ENCODE results near the genes ZNF90, ZNF729 and ZNF681.

GRCh38 chr19:19372904-19373418 lies 32.5 kb upstream of the GATAD2A start:
- PRO-cap, 3 experiments, result peak in 2 of 3 experiments; most common plus-strand start chr19:19373272 (in 2); most common minus-strand start chr19:19373082 (in 1)
- RAMPAGE, long total RNA, 4 experiments, result no peak in any of the 4 experiments
- RRBS, result no CpG with 5 or more reads among the region's 6 CpGs

GRCh38 chr19:19409622-19409983 lies 4.1 kb downstream of the GATAD2A start:
- PRO-cap, 3 experiments, result no peak in any of the 3 experiments
- RAMPAGE, long total RNA, 4 experiments, result no peak in any of the 4 experiments
- RRBS, result no CpG with 5 or more reads among the region's 7 CpGs

DNA sequence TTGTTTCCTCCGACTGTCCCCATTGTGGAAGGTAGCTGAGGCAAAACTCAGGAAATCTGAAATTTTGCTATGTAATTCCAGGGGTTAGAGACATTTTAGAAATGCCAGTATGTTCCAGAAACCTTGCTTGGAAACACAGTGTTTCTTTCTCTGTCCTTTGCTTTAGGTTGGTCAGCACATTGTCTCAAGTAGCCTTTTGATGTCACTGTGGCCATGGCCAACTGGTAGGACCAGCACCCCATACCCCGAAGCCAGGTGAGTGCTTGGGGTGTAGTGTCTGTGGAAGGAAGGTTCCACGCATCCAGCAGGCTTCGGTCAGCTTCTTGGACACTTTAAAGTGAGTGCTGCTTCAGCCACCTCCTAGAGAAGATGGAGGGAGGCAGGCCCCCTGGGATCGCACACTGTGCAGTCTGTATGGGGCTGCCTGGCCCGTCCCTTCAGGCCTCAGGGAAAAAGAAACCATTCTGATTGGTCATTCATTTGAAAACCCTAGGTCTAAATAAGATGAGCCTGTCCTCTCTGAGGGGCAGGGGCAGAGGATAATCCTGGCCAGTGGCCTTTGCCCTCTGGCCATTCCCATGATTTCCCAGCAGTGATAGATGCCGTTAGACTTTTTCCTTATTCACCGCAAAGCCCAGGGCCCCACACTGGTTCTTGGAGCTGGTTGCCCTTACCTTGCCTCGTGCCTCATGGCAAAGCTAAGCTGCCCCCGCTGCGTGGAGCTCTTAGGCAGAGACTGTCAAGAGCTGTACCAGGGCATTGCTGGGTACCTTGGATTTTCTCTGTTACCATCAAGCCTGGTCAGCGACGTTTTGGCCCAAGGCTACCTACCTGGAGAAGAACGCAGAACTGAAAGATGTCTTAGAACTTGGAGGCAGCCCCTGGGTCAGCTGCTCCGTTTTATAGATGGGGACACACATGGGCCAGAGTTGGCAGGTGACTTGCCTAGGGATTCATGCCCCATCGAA lies 30.8 kb downstream of the GATAD2A start:
- PRO-cap, 3 experiments, result no peak in any of the 3 experiments
- RAMPAGE, long total RNA, 4 experiments, result no peak in any of the 4 experiments
- RRBS, result no CpG with 5 or more reads among the region's 16 CpGs

DNA sequence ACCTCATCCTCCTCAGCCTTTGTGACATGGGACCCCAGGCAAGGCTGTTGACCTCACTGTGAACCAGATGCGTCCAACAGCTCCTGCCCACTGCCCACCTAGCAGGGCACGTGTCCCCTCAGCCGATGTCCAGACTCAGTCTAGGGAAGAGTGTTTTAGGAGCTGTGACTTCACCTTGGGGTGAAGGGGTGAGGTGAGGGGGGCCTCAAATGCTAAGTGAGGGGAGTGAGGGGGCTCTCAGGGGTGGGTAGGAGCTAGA lies 778 bp downstream of the YJEFN3 start:
- PRO-cap, 3 experiments, result no peak in any of the 3 experiments
- RAMPAGE, long total RNA, 4 experiments, result no peak in any of the 4 experiments
- RRBS, result no CpG with 5 or more reads among the region's 3 CpGs

DNA sequence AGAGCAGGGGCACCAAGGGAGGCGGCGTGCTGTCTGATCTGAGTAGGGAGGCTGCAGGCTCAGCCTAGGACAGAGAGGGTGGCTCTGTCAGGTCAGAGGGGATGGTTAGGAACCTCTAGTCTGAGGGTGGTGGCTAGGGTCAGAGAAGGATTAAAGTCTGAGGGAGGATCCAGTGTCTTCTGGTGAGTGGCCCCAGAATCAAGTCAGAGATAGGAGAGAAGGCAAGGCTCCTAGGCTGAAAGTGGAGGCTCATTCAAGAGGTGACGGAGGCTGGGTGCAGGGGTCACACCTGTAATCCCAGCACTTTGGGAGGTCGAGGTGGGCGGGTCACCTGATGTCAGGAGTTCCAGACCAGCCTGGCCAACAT lies 1.9 kb upstream of the CILP2 start:
- PRO-cap, 3 experiments, result no peak in any of the 3 experiments
- RAMPAGE, long total RNA, 4 experiments, result no peak in any of the 4 experiments
- RRBS, result no CpG with 5 or more reads among the region's 5 CpGs

DNA sequence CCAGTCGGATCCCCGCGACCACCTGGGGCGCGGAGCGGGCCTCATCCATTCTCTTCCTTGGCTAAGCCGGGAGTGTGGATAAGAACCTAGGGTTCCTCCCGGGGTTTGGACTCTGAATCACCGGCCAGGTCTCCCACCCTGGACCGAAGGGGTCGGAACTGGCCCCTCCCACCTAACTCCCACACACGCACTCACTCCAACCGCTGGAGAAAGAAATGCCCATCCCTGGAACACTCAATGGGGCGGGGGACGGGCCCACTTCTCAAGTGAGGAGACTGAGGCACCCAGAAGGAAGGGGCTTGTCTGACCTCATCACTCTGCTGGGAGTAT lies 445 bp downstream of the CILP2 start:
- PRO-cap, 3 experiments, result no peak in any of the 3 experiments
- RAMPAGE, long total RNA, 4 experiments, result no peak in any of the 4 experiments
- RRBS, result 7% methylated on average over 4 of the region's 15 CpGs

GRCh38 chr19:19629972-19631035 lies 2.3 kb upstream of the LPAR2 start:
- PRO-cap, 3 experiments, result no peak in any of the 3 experiments
- RAMPAGE, long total RNA, 4 experiments, result start-site peak on the minus strand in 1 of 4 experiments, at chr19:19630153-19630313 at its widest, 13 reads per replicate
- RRBS, result 97% methylated on average over 4 of the region's 22 CpGs

DNA sequence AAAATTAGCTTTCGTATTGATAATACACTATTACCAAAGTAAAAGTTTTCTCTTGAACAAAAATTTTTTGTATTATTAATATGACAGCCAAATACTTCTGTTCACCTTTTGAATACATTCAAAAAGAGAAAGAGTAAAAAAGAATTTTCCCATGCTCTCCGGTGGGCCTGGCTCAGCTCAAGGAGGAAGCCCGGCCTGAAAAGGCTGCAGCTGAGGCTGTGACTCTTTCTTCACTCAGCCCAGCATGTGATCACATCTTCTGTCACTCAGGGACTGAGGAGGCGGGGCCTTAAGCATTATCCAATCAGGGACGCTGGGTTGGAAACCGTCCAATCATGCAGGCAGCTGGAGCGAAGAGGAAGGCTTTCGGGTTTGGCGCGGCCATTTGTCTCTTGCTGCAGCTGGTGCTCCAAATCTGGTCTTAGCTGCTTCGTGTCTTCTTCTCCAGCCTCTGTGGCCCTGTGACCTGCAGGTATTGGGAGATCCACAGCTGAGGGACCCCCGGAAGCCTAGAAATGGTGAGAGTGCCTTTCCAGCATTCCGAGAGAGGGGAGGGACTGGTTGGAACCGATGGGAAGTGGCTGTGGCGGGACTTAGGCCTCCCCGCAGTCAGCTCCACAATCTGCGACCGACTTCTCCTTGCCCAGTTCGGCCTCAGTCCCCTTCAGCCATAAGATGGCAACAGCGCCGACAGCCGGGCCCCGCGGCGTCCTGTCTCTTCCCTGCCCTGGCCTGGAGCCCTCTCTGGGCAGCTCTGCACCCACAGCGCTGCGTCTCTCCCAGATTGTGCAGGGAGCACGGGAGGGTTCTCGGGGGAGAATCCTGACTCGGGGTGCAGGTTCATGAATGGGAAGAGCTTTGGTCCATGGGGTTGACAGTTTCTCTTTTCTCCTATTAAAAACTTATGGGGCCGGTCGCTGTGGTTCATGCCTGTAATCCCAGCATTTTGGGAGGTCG lies at the start of gene ZNF90:
TSS of gene ZNF90 (plus strand) at position 383 of the 957 bp plus-strand sequence.
- PRO-cap, 3 experiments, result peak in 2 of 3 experiments; most common plus-strand start position 332 of the sequence (in 1)
- RAMPAGE, long total RNA, 4 experiments, result start-site peak on the plus strand in 3 of 4 experiments, centred at positions 374 to 376 of the sequence, 10 to 15 reads per replicate
- RRBS, result no CpG with 5 or more reads among the region's 33 CpGs

- PRO-cap, 3 experiments, result no peak in any of the 3 experiments
- RAMPAGE, long total RNA, 4 experiments, result no peak in any of the 4 experiments
- RRBS, result no CpG with 5 or more reads among the region's 10 CpGs
These were observed 4.9 kb downstream of the ZNF90 start for GRCh38 chr19:20082436-20083278.

DNA sequence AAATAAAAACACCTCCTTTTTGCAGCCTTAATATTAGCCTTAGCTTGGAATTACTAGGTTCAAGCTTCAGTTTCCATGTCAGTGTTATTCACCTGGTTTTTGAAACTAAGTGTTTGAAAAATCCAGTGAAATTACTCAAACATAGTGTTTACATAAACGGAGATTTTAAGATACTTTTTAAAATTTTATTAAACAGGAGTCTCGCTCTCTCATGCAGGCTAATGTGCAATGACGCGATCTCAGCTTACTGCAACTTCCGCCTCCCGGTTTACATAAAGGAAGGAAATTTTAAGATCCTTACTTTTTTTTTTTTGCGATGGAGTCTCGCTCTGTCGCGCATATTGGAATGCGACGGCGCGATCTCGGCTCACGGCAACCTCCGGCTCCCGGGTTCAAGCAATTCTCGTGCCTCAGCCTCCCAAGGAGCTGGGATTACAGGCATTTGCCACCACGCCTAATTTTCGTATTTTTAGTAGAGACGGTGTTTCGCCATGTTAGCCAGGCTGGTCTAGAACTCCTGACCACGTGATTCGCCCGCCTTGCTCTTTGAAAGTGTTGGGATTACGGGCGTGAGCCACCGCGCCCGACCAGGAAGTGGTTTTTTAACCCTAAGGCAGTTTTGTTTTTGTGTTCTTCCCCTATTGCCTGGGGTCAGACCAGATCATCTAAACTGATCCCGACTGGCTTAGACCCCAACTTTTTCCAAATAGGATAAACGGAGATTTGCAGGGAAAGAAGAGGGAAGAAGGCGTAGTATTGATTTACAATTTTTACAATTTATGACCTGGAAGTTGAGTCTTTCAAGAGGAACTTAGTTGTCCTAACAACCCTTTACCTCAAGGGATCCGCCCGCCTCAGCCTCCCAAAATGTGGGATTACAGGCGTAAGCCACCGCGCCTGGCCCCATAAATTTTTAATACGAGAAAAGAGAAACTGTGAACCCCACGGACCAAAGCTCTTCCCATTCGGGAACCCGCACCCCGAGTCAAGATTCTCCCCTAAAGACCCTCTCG lies 142.1 kb downstream of the ZNF737 start:
- PRO-cap, 3 experiments, result peak in 1 of 3 experiments; most common plus-strand start position 339 of the sequence (in 1); most common minus-strand start position 274 of the sequence (in 1)
- RAMPAGE, long total RNA, 4 experiments, result start-site peak on the minus strand in 3 of 4 experiments, centred at positions 501 to 503 of the sequence, 24 to 37 reads per replicate
- RRBS, result no CpG with 5 or more reads among the region's 45 CpGs

GRCh38 chr19:20472747-20473157 lies 92.8 kb downstream of the ZNF737 start:
- PRO-cap, 3 experiments, result no peak in any of the 3 experiments
- RAMPAGE, long total RNA, 4 experiments, result no peak in any of the 4 experiments
- RRBS, result no CpG with 5 or more reads among the region's 5 CpGs

GRCh38 chr19:20808695-20809272 lies 32.7 kb downstream of the ZNF66 start:
- PRO-cap, 3 experiments, result no peak in any of the 3 experiments
- RAMPAGE, long total RNA, 4 experiments, result no peak in any of the 4 experiments
- RRBS, result no CpG with 5 or more reads among the region's 5 CpGs

GRCh38 chr19:21750370-21751038 lies 16.9 kb downstream of the ZNF100 start:
- PRO-cap, 3 experiments, result no peak in any of the 3 experiments
- RAMPAGE, long total RNA, 4 experiments, result no peak in any of the 4 experiments
- RRBS, result 97% methylated on average over 10 of the region's 41 CpGs

GRCh38 chr19:21851261-21852496 lies 15.7 kb upstream of the ZNF43 start:
- PRO-cap, 3 experiments, result peak in 3 of 3 experiments; most common plus-strand start chr19:21851700 (in 1); most common minus-strand start chr19:21851786 (in 3)
- RAMPAGE, long total RNA, 4 experiments, result start-site peak on the minus strand in 3 of 4 experiments, at chr19:21851988-21852074 at its widest, 28 to 45 reads per replicate
- RRBS, result 2% methylated on average over 11 of the region's 61 CpGs

GRCh38 chr19:22286172-22286493 lies at the start of gene ZNF729:
Gene ZNF729 (plus strand): TSS chr19:22286441.
- PRO-cap, 3 experiments, result no peak in any of the 3 experiments
- RAMPAGE, long total RNA, 4 experiments, result no peak in any of the 4 experiments
- RRBS, result no CpG with 5 or more reads among the region's 16 CpGs

DNA sequence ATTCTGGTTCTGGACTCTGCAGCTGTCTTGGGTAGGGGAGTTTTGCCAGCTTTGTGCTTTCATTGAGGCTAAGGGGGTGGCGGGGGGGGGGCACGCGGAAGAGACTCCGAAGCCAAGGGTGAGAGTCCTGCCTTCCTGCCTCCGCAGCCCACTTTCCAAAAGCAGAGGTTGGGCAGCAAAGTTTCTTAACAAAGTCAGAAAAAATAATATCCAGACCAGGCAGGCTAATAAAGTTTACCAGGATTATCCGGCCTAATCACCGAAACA lies 4.9 kb upstream of the ZNF98 start:
- PRO-cap, 3 experiments, result no peak in any of the 3 experiments
- RAMPAGE, long total RNA, 4 experiments, result no peak in any of the 4 experiments
- RRBS, result no CpG with 5 or more reads among the region's 7 CpGs

- PRO-cap, 3 experiments, result no peak in any of the 3 experiments
- RAMPAGE, long total RNA, 4 experiments, result no peak in any of the 4 experiments
- RRBS, result 4% methylated on average over 4 of the region's 9 CpGs
These were observed 5.1 kb upstream of the ZNF98 start for GRCh38 chr19:22427388-22427581.

- PRO-cap, 3 experiments, result no peak in any of the 3 experiments
- RAMPAGE, long total RNA, 4 experiments, result no peak in any of the 4 experiments
- RRBS, result no CpG with 5 or more reads among the region's 8 CpGs
These were observed 105.2 kb upstream of the ZNF492 start for GRCh38 chr19:22528827-22529400.

GRCh38 chr19:23666065-23666629 lies 20.9 kb downstream of the ZNF675 start:
- PRO-cap, 3 experiments, result no peak in any of the 3 experiments
- RAMPAGE, long total RNA, 4 experiments, result no peak in any of the 4 experiments
- RRBS, result no CpG with 5 or more reads among the region's 3 CpGs

DNA sequence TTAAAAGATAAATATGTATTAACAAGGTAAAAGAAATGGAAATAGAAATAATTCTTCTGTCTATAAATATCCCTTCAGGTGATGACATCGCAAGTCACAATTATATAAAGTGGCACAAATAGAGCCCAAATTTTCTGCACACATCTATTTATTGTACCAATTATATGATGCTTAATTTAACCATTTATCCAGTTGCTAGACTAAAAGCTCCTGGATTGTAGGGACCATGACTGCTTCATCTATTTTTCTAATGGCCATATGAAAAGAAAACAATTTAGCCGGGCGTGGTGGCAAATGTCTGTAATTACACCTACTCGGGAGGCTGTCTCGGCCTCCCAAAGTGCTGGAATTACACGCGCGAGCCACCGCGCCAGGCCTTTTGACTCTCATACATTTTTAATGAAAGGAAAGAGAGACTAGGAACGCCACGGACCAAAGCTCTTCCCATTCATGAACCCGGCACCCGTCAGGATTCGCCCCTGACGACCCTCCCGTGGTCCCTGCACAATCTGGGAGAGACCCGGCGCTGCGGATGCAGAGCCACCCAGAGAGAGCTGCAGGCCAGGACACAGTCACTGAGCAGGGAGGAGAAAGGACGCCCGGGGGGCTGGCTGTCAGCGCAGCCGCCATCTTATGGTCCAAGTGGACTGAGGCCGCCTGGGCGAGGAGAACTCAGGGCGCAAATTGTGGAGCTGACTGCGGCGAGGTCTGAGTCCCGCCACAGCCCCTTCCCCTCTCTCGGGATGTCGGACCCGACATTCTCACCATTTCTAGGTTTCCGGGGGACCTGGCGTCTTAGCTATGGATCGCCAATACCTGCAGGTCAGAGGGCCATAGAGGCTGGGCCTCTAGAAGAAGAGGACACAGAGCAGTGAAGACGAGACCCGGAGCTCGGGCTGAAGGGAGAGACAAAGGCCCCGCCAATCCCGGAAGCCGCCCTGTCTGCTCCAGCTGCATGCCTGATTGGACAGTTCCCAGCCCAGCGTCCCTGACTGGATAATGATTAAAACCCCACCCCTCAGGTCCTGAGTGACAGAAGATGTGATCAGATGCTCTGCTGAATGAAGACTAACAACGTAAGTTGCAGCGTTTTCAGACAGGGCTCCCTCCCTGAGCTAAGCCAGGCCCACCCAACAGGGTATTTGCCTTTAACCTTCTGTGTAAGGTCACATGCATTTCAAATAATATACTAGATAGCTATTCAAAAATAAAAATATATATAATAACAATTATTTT lies at the start of gene ZNF681:
TSS of gene ZNF681 (minus strand) at position 910 of the 1,236 bp plus-strand sequence.
- PRO-cap, 3 experiments, result peak in 3 of 3 experiments; most common plus-strand start position 399 of the sequence (in 3); most common minus-strand start position 910 of the sequence (in 2)
- RAMPAGE, long total RNA, 4 experiments, result start-site peak on the minus strand in 3 of 4 experiments, centred at positions 882 to 913 of the sequence, 13 to 65 reads per replicate
- RRBS, result 1% methylated on average over 14 of the region's 45 CpGs

Measured in adrenal gland (tissue), 7 donors.